Umbilical cord (tissue), 2 donors: ENCODE measurements around the gene ACOT2.

DNA sequence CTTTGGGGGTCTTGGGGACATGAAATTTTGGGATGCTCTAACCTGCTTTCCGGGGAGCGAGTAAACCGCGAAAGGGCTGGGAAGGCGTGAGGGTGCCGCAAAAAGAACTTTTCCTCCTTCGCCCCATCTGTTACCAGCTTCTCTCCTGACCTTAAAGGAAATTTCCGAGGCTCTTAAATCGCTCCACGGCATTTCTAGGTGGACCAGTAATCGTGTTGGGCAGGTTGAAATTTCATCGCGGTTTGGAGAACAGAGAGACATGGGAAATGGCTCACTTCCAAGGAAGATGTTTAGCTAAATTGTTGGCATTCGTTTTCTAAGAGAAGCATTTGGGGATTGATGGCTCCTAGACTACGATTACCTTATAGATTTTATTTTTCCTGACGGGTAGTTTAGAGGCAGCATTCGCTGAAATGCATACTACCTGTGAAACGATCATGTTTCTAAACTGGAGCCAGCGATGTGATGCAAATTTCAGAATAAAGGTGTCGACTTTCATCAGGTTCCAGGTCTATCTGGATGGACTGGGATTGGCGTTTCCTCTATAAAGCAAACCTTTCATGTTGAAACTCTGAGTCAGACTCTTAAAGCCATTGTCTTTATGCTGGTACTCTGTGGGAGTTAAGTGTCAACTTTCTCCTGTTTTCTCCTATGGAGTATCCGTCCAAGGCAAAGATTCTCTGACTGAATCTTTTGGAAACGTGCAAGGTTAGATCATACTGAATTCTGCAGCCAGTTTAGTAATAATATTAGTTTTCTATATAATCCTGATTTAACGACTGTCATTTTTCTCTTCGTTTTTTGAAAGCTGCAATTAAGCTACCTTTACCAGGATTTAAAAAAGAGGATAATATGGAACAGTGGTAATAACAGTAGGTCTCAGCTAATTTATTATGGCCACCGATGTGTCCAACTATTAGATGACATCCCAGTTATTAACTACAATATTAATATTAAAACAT, 1.6 kb downstream of the SIPA1L1 start:
- RAMPAGE, long total RNA = no peak

- RAMPAGE, long total RNA = no peak
These were observed 31.5 kb downstream of the SIPA1L1 start for GRCh38 chr14:71351594-71352278.

GRCh38 chr14:71597842-71598357, 277.6 kb downstream of the SIPA1L1 start:
- RAMPAGE, long total RNA = no peak

GRCh38 chr14:71624006-71624434, 303.7 kb downstream of the SIPA1L1 start:
- RAMPAGE, long total RNA = no peak

DNA sequence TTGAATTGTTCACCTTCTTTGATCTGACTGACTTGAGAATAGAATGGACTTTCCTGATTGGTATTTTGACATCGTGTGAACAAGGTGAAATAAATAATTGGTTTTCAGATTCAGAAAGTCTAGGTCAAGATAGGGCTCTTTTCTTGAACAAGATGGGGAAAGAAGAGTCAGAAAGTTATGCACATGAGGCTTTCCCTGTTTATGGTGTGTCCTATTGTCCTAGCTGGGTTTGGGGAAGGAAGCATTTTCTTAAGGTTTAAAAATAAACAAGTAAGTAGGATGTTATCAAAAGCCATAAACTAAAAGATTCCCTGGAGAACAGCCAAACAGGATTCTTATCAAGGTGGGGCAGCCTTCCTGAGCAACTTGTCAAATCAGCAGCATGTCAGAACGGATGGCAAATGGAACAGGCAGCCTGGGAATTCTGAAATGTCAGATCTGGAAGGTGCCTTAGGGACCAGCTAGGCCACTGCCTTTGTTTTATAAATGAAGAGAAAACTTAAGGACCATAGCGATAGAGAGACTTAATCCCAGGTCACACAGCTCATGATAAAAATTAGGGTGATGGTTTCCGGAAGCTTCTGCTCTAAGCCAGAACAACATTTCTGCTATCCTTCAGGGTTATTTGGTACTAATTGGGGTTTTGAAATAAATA, 152.2 kb upstream of the RGS6 start:
- RAMPAGE, long total RNA = no peak

DNA sequence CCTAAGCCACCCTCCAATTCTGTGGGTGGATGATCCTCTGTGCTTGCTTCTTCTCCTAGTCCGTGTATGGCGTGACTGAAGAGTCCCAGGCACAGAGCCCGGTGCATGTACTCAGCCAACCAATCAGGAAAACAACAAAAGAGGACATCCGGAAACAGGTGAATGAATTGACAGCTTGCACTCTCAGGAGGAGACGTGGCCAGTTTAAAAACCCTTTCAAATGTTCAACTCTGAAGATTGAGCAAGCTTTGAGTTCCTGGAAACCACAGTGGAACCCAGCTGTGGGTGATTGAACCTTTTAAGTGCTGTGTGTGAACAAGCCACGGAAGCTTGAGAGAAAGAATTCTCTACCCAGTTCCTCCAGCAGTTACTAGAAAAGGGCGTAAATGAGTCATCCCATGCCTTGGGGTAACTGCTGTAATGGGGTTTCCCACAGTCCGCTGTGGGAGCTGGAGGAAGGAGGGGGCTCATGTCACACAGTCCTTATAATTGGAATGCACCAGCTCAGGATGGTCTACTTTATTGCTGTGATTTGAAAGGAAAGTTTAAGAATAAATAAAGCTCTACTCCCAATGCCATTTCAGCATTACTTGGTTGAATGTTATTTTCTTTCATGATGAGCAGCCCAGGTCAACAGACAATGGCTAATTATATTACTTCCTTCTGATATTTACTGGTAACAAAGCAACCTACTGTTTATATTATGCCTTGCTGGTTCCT, 417.1 kb downstream of the DPF3 start:
- RAMPAGE, long total RNA = no peak

GRCh38 chr14:72715717-72716474, 178.0 kb downstream of the DPF3 start:
- RAMPAGE, long total RNA = no peak

GRCh38 chr14:72726425-72727226, 167.3 kb downstream of the DPF3 start:
- RAMPAGE, long total RNA = no peak

DNA sequence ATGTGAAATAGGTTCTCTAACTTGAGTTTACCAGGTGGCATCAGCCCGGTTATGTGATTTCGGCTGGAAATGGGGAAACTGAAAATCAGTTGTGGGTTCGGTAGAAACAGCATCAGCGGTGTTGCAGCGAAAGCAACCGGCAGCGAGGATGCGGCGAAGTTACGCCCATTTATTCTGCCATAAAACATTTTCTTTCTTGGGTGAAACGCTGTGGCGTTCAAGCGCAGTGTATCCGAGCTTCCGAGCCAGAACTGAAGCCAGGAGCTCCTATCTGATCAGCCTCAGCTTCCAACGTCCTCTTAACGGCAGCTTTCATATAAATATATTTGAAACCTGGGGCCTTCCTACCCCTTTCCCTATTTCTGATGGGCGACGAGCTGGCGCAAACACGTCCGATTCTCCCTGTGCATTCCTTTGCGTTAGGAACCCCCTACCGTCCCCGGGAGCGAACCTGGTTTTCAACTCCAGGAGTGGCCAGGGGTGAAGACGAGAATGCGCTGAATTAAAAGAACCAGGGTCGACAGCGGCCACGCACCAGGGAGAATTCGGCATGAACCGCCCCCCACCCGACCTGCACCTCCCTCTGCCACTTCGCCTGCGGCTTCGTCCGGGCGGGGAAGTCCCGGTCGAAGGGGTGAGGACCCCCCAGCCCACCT, 1.6 kb downstream of the DPF3 start:
- RAMPAGE, long total RNA = no peak

- RAMPAGE, long total RNA = no peak
These were observed 1.0 kb downstream of the RBM25 start for GRCh38 chr14:73059407-73059685.

DNA sequence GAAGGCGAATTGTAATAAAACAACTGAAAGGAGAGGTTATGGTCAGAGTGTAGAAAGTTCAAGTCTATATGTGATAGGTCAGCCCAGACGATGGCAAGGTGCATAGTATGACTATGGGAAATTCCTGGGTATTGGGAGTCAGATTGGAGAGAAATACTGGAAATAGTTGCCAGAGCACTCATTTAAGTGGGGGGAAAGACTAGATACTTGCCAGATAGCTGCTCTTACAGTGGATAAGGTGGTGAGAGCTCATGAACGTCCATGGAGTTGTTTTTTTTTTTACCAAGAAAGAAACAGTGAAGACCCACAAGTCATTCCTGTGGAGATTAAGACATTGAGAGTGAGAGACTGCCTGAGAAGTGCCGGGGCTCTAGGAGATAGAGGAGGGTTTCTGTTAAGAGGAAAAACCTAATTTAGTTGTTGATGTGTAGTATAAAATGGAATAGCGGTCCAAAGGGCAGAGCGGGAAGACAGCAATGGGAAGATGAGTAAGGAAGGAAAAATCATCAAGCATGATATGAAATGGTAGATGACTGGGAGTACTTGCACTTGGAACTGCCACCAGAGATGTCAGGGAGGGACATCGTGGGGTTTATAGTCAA, 20.4 kb upstream of the PSEN1 start:
- RAMPAGE, long total RNA = no peak

DNA sequence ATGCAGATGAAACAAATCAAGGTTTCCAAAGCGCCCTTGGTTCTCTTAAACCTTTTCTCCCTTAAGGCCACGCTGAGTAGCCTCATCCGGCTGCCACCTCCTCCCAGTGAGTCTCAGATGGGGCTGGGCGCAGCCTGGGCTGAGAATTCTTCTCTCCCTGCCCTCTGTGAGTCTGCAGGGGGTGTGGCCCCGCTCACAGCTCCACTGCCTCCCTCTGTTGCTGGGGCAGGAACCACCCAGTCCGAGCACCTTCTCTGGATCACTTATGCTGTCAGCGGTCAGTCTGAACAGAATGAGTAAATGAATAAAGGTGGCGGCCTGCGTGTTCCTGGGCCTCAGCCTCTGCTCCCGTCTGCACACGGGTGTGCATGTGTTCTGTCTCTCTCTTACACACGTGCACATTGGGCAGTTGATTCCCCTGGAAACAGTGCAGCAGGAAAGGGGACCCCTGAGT, 4.2 kb downstream of the PAPLN start:
- RAMPAGE, long total RNA = no peak

DNA sequence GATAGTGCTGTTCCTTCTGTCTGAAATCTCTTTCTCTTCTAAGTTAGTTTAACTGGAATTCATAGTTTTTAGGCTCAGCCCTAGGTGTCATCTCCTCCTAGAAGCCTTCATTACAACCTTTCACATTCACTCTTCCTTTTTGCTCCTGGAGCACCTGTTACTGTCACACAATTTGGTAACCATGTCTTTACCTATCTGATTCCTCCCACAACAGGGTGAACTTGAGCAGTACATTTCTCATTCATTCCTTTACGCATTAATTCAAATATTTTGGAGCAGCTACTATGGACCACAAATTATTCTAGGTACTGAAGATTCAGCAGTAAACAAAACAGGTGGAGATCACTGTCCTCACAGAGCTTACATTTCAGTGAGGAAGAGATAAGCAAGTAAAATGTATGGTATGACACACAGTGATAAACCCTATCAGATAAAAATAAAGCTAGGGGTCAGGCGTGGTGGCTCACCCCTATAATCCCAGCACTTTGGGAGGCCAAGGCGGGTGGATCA, 69.3 kb downstream of the PAPLN start:
- RAMPAGE, long total RNA = no peak

DNA sequence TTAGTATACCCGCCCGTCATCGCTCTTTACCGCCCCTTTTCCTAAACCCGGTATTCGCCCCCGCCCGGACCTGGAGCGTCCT, 147 bp upstream of the NUMB start:
- RAMPAGE, long total RNA = no peak

- RAMPAGE, long total RNA = no peak
These were observed 4.5 kb upstream of the NUMB start for GRCh38 chr14:73462803-73463349.

- RAMPAGE, long total RNA = no peak
These were observed 1.9 kb downstream of the RIOX1 start for GRCh38 chr14:73492659-73493107.

GRCh38 chr14:73500517-73500813, 9.7 kb downstream of the RIOX1 start:
- RAMPAGE, long total RNA = no peak

DNA sequence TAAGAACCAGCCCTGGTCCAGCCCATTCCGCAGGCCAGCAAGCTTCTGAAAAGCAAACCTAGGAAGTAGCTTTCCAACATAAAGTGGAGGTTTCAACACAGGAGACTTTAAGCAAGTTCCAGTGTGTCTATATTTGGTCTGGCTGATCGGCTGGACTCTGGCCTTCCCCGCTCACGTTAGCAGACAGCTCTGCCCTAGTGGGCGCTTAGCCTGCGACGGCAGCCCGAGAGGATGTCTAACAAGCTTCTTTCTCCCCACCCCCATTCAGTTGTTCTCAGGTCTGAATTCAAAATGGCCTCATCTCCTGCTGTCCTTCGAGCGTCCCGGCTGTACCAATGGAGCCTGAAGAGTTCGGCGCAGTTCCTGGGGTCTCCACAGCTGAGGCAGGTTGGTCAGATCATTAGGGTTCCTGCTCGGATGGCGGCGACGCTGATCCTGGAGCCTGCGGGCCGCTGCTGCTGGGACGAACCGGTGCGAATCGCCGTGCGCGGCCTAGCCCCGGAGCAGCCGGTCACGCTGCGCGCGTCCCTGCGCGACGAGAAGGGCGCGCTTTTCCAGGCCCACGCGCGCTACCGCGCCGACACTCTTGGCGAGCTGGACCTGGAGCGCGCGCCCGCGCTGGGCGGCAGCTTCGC, at the start of gene ACOT2:
Gene ACOT2, plus strand, starts transcription at position 204 of the 635 bp plus-strand sequence.
- RAMPAGE, long total RNA = start-site peak on the plus strand centred at position 50 of the sequence, 53 bp wide, 5 and 19 reads in 2 replicates

GRCh38 chr14:73659324-73659711, 14.5 kb downstream of the DNAL1 start:
- RAMPAGE, long total RNA = no peak

- RAMPAGE, long total RNA = no peak
These were observed 1.0 kb downstream of the PNMA1 start for GRCh38 chr14:73713017-73713733.